SP-49 (cell line): ENCODE measurements around the gene BCAT1.

GRCh38 chr12:24100016-24100744 lies 150.7 kb upstream of the SOX5 start:
- PRO-cap: no peak

GRCh38 chr12:24100778-24101670 lies 151.6 kb upstream of the SOX5 start:
- PRO-cap: no peak

DNA sequence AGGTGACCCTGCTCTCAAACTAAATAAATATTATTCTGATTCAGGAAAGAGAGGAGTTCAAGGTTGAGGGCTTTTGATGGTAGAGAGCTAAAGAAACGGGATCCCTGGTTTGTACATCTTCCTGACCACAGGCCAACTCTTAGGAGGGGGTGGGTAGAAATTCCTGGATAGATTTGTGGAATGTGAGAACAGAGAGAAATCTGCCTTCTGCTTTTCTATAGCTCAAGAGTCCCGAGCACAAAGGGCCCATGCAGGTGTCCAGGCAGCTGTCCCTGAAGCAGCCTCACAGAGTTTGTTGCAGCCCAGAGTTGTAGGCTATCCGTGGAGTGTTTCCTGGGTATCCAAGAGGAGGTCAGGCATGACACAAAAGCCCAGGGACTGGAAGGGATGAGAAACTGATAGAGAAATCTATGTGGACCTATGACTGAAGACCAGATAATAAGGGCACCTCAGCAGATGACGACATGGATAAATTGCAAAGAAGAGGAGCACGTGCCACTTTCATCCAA lies 198.6 kb downstream of the BCAT1 start:
- PRO-cap: no peak

DNA sequence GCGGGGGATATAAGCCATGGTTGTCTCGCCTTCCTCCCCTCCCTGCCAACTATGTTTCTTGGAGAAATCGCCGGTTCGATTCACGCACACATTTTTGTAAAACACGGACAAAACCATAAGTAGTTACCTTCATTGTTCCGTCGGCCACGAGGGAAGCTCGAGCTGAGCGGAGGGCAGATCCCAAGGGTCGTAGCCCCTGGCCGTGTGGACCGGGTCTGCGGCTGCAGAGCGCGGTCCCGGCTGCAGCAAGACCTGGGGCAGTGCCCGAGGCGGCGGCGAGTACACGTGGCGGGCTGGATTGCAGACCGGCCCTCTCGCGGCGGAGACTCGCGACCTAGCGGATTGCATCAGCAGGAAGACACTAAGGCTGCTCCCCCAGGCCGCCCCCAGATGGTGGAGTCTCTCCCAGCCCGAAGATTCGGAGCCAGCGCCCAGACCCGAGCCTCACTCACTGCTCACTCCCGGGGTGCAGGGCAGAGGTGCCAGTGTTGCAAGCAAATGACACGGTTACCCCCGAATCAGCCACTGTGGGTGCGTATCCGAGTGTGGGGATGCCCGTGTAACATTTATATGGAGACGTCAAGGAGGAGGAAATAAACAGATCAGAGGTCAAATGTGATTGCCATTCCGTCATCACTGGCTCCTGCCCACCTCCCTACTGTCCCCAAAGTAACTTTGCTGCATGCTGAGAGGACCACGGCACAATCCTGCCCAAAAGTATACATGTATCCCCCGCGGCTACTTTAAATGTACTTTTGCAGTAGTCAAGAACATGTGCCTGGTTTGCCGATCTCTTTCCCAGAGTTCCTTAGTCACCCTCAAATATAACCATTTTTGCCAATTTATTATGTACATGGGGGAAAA lies at the start of gene BCAT1:
BCAT1 (minus strand) TSS at position 302 of the 864 bp plus-strand sequence.
- PRO-cap: bidirectional peak, plus-strand start at position 397 of the sequence, minus-strand start at position 302 of the sequence

DNA sequence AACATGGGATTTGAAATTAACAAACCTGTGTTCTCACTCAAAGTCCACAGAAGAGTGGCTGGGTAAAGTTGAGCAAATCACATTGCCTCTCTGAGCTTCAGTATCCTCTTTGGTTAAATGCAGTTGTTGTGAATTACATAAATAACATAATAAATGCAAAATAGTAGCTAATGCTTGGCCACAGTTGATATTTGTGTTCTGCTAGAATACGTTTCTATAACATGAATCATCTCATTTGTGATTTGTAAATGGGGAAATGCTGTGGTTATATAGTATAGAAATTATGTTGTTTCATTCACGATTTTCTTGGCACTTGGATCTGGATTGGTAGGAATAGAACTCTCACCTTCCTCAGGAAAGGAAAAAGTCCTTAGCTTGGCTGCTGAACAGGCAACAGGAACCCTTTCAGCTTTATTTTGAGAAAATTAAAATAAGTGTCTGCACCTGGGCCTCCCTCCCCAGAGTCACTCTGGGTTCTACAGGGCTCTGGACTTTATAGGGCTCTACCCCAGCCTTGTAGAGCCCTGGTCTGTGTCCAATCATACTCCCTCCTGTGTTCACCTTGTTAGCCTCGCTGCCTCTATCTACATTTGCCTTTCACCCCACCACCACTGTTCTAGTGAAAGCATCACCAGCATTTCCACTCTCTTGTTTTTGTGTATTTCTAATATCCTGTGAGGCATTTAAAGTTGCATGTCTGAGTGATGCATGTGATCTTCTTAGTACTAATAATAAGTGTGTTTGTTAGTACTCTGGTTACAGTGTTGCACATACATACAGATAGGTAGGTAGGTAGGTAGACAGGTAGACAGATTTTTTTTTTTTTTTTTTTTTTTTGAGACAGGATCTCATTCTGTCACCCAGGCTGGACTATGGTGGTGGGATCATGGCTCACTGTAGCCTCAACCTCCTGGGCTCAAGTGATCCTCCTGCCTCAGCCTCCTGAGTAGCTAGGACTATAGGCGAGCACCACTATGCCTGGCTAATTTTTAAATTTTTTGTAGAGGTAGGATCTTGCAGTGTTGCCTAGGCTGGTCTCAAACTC lies 4.3 kb downstream of the IRAG2 start:
- PRO-cap: no peak

- PRO-cap: no peak
Measured at GRCh38 chr12:25255971-25256509, 5.3 kb upstream of the KRAS start.

GRCh38 chr12:25497046-25497401 lies 56.1 kb downstream of the LMNTD1 start:
- PRO-cap: no peak

DNA sequence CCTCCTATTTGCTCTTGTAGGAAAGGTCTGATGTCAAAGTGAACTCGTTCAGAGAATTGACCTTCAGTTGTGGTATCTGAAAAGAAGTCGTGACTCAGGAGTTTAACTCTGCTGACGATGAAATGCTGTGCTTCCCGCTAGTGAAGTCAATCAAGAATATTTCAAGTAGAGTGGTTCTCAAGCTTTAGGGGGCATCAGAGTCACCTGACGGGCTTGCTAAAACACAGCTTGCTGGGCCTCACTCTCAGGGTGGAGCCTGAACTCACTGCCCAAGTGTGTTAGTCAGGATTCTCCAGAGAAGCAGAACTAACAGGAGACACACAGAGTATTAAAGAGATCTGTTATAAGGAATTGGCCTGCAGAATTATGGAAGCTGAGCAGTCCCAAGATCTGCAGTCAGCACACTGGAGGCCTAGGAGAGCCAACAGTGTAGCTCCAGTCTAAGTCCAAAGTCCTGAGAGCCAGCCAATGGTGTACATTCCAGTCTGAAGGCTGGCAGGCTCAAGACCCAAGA lies 139.5 kb upstream of the LMNTD1 start:
- PRO-cap: no peak

DNA sequence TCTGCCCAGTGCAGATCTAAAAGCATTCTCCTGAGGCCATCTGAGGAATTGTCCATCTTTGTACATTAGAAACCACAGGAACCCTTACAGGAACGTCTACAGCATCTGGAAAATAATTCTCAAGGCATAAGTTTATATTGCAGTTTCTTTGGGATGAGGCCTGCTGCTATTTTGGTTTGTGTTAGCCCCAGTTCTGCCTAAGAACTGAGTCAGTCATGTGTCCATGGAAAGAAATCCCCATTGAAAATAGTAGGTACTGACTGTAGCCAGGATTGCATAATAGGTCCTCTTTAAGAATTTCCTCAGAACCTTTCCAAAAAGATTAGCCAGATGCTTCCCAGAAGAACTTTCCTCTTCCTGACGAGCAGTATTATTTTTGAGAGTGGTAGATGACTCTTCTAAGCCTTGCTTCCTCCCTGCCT lies 52.6 kb downstream of the RASSF8 start:
- PRO-cap: no peak

DNA sequence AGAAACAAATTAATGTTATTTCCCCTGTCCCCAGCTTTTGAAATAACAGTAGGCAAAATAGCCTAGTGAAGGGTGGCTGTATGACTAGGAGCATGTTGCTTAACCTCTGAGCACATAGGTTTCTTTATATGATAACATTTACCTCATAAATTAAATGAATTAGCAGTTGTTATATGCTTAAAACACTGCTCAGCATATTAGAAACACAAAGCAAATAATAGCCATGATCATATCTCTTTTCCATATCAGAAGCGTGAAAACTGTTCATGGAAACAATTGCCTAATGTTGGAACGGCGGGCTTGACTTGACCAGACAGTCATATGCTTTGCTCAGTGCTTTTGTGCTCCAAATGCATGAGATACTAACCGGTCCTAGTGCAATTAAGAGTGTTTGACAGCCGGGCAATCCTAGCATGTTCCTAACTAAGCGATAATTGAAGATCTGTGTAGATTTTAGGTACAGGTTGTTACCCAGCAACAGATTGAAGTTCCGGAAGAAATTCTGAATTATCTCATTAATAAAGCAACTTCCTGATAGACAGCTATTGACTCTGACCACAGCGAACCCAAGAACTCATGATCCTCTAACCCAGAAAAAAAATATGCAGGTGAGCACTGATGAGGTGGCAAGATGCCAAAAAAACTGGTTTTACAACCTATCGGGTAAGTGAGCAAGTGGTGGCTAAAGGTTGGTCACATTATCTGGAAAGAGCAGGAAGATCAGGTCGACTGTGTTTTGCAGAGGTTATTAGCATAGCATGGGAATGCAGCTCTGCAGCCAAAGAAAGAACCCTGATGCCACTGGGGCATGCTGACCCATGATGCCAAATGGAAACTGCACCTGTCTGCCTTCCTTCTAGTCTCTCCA lies 23.8 kb downstream of the BHLHE41 start:
- PRO-cap: no peak

- PRO-cap: no peak
Measured at GRCh38 chr12:26116826-26117166, 8.0 kb downstream of the BHLHE41 start.

- PRO-cap: no peak
Measured at GRCh38 chr12:26124682-26124835, 278 bp downstream of the BHLHE41 start.

DNA sequence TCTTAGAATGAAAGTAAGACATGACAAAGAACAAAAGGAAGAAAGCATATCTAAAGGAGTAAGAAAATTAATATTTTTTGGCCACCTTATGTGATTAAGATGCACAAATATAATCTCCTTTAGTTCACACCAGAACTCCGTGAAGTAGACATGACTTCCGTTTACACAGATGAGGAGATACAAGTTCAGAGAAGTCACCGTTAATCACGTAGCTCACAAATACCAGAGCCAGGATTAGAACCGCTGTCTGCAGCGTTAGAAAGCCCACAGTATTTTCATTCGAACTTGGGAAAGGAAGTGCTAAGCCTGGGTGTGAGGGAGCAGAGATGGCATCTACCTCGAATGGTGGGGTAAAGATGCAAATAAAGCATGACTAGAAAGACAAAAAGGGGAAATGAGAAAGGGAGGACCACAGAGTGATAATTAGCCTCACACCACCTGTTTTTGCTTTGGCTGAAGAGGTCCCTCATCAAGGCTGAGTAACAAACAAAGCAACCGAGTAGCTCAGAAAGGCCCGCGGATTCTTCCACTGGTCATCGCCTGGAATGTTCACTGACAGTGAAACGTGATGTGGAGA lies 31.3 kb upstream of the BHLHE41 start:
- PRO-cap: no peak

DNA sequence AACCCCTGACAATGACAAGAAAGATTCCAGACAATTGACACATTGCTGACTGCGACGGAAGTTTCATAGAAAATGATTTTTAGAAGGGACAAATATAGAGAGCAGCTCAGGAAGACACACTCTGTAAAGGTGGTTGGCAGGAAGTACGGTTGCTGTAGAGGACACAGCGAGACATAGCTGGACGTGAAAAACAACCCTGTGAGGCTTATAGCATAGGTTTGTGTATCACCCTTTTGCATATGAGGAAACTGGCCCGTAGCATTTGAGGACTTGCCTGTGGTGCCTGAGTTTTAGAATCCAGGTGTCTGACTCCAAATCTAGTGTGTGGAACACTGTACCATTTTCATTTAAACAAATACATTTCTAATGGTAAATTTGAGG lies 31.8 kb upstream of the BHLHE41 start:
- PRO-cap: bidirectional peak, plus-strand start at position 261 of the sequence, minus-strand start at position 147 of the sequence

GRCh38 chr12:26196313-26196831 lies 999 bp downstream of the SSPN start:
- PRO-cap: no peak

DNA sequence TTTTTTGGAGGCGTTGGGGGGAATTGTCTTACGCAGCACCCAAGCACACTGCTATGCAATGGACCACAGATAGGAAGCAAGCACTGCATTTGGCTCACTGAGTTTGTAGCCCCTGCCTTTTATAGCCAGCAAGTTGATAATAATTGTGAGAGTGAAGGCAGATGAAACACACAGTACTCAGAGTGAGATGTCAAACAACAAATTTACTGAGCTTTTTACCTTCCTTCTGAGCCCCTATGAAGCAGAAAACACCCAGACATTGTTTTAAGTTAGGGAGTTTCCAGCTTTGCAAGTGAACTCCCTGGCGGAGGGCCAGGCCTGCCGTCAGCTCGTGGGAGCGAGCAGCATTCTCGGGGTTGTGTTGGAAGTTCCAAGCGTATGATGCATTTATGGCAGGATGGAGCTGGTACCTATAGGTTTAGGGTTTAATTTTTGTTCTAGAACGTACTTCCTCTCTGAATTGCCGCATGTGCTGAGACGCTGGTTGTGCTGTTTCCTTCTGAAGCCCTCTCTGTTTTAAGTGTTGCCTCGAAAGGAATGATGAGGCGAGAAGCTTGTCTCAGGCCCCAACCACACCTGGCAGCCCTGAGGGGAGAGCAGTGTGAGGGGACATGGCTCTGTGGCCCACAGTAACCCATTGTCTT lies 76.5 kb downstream of the SSPN start:
- PRO-cap: no peak

- PRO-cap: no peak
Measured at GRCh38 chr12:26494036-26494534, 298.7 kb downstream of the SSPN start.

- PRO-cap: no peak
Measured at GRCh38 chr12:26626316-26626945, 206.6 kb downstream of the ITPR2 start.

GRCh38 chr12:26651247-26651668 lies 181.7 kb downstream of the ITPR2 start:
- PRO-cap: no peak

DNA sequence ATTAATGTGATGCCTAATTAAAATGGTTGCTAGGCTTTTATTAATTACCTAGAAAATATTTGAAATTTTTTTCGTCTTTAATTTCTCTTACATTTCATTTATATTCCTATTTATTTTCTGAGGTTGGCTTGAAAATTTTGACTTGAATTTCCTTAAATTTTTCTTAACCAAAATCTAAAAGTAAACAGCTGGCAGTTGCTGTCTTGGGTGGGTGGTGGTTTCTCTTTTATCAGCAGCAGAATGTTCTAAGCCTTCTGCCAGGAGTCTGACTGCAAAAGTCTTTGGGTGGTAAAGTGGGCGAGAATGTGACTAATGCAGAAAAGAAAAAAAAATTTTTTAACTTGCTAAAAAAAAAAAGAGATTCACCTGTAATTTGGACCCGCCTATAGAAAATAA lies 2.5 kb downstream of the FGFR1OP2 start:
- PRO-cap: no peak